Caco-2 (cell line): ENCODE measurements around a stretch of chr3.

- PRO-cap: no peak
- RRBS: no CpG with 5 or more reads among the region's 3 CpGs
These were observed 5.7 kb upstream of the ALDH1L1 start for GRCh38 chr3:126186059-126186482.

DNA sequence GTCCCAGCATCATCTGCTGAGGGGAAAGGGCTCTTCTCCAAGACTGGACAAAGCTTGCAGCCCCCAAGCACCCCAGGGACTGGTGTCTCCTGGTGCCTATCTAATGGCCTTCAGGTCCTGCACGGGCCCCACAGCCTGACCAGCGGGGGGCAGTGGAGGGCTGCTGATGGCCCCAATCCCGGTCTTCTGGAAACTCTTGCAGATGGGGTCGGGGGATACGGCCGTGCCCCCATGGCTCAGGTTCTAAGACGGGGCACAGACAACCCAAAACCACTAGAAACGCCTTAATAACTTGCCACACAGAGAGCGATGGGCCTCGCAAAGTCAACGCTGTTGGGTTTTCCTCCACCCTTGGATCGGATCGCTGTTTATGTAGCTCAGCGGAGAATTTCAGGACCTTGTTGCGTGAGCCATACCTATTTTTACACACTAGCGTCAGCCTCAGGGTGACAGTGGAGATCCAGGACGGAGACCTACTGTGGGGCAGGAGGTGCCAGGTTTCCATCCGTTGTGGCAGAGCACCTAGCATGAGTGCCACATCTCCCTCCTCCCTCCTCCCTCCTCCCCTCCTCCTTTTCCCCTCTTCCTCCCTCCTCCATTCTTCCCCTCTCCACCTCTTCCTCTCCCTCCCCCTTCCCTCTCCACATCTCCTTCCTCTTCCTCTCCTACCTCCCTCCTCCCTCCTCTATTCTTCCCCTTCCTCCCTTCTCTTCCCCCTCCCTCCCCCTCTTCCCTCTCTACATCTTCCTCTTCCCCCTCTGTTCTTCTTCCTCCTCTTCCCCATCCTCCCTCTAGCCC is 79.3 kb upstream of the ALDH1L1 start:
- PRO-cap: no peak
- RRBS: no CpG with 5 or more reads among the region's 18 CpGs

DNA sequence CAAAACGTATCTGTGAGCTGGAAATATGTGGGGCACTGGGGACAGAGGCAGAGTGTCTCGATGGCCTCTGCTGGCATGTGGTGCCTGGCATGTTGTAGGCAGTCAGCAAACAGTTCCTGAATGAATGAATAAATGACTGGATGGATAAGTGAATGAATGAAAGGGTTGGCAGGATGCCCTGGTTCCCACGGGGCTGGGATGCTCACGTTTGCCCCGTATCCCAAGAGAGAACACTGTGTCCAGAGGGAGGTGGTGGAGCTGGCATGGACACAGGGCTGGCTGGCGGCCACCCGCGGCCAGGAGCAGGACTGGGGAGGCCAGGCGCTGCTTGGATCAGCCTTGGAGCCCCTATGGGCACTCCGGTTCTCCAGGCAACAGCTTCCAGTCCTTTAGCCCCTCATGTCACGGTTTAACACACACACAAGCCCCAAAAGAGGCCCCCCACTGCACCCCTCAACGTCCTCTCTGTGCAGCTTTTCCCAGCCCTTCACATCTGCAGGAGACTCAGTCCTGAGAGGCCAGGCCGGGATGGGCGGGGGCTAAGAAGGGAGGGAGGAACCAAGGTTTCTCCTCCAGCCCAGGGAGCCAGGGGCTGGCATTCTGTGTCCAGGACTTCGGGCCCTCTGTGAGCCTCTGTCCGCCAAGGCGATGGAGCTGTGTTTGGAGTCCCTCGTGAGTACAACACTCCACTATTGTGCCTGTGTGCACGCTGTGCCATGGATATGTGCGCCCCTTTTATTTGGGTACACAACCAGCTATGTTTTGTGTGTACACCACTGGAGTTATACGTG is 86.0 kb upstream of the ALDH1L1 start:
- PRO-cap: unidirectional peak, plus-strand start at position 598 of the sequence
- RRBS: no CpG with 5 or more reads among the region's 21 CpGs

DNA sequence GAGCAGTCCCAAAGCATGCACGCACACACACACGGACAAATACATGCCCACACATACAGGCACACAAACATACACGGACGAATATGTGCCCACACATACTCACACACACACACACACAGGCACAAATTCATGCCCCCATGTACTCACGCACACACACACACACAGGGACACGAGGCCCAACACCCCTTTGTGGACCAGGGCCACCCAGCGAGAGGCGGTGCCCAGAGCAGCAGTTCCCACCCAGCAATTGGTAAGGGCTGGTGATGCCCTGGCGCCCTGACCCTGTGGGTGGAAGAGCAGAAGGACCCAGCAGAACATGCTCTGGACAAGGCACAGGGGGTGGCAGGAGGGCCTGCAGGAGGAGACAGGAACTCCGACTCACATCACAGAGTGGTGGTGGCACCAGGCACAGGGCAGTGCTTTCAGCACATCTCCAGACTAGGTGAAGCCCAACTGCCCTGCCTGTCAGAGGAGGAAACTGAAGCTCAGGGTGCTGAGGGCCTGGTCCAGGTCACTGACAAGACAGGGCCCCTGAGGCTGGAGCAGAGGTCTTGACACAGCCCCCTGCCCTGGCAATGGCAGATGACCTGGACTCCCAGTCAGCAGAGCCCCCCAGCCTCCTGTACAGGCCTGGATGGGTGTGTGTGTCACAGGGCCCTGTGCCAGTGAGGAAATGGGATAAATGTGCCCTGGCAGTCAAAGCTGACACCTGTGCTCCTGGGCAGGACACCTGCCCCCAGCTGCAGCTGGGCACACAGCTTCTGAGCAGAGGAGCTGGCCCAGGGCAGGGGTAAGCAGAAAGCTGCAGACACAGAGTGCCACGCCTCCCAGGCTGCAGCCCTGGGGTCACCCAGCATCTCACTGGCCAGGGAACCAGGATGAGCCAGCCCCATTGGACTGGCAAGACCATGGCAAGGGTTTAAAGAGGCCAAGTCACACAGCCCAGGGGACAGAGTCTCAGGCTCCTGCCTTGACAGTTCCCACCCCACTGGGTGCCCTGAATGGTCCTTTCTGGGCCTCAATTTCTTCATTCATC is 11.4 kb downstream of the KLF15 start:
- PRO-cap: no peak
- RRBS: no CpG with 5 or more reads among the region's 11 CpGs

- PRO-cap: no peak
- RRBS: no CpG with 5 or more reads among the region's 5 CpGs
These were observed 9.8 kb downstream of the KLF15 start for GRCh38 chr3:126347333-126347877.

DNA sequence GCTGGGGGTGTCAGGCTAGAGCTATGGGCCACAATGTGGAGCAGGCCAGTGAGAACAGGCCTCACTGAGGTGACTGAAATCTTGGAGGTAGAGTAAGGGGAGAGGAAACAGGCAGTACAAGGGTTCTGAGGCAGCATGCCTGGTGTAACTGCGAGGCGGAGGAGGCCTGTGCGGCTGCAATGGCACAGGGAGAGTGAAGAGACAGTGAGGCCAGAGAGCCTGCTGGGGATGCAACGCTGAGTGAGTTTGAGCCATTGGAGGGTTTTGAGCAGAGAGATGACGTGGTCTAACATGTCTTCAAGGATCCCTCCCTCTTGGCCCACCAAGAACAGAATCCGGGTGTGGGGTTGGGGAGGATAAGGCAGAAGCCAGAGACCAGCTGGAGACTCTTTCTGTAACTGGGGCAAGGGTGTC is 17.5 kb upstream of the KLF15 start:
- PRO-cap: no peak
- RRBS: no CpG with 5 or more reads among the region's 6 CpGs

- PRO-cap: no peak
- RRBS: 94% methylated on average over 6 of the region's 17 CpGs
These were observed 273 bp downstream of the CFAP100 start for GRCh38 chr3:126395048-126395316.

GRCh38 chr3:126413563-126414061 is 18.9 kb downstream of the CFAP100 start:
- PRO-cap: no peak
- RRBS: no CpG with 5 or more reads among the region's 4 CpGs

- PRO-cap: no peak
- RRBS: no CpG with 5 or more reads among the region's 17 CpGs
These were observed 34.1 kb downstream of the ZXDC start for GRCh38 chr3:126441409-126442082.

DNA sequence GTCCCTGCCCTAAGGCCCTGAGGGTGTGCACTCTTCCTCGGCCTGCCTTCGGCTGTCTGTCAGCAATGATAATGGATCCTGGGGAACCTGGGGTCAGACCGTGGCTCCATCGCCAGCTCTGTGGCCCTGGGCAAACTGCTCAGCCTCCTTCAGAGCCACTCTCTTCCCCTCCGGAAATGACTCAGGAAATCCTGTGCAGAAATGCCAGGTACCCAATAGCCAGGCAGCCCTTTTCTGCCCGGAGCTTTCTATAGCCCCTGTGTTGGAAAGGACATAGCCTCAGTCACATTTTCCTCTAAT is 11.4 kb upstream of the ZXDC start:
- PRO-cap: no peak
- RRBS: 55% methylated on average over 2 of the region's 6 CpGs

GRCh38 chr3:126732969-126733620 is 29.1 kb downstream of the CHCHD6 start:
- PRO-cap: no peak
- RRBS: no CpG with 5 or more reads among the region's 8 CpGs

DNA sequence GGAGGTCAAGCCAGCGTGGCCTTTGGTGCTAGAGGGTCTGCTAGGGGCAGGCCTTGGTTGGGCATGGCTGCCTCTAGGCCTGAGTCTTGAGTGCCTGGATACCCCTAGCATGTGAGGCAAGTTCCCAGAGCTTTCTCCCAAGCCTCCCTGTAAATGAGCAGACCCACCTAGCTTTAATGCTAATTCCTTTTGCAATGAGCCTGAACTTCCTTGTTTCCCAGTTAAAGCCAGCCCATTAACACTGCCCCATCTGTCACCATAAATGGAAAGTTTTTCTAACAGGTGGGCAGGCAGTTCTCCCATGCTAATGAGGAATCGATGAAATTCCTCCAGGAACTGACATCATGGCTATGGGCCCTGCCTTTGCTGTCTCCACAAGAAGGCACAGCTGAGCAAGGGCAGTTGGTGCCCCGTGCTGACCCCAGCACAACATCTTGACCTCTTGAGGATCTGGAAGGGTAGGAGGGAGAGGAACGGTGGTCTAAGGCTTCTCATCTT is 46.6 kb downstream of the CHCHD6 start:
- PRO-cap: bidirectional peak, plus-strand start at position 399 of the sequence, minus-strand start at position 196 of the sequence
- RRBS: no CpG with 5 or more reads among the region's 4 CpGs

DNA sequence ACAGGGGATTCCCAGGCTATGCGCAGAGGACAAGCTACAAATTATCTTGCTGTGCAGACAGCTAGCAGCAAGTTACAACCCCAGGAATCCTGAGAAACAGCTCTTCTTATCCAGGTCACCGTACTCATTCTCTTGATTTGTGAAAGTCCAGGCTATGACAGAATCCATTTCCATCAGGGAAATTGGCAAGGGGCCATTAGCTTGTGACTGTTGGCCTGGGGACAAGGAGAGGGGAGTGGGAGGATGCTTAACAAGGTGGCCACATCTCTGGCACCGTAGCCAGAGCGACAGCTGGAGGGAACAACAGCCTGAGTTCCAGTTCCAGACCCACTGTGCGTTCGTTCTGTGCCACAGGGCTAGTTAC is 45.0 kb upstream of the PLXNA1 start:
- PRO-cap: no peak
- RRBS: no CpG with 5 or more reads among the region's 6 CpGs

DNA sequence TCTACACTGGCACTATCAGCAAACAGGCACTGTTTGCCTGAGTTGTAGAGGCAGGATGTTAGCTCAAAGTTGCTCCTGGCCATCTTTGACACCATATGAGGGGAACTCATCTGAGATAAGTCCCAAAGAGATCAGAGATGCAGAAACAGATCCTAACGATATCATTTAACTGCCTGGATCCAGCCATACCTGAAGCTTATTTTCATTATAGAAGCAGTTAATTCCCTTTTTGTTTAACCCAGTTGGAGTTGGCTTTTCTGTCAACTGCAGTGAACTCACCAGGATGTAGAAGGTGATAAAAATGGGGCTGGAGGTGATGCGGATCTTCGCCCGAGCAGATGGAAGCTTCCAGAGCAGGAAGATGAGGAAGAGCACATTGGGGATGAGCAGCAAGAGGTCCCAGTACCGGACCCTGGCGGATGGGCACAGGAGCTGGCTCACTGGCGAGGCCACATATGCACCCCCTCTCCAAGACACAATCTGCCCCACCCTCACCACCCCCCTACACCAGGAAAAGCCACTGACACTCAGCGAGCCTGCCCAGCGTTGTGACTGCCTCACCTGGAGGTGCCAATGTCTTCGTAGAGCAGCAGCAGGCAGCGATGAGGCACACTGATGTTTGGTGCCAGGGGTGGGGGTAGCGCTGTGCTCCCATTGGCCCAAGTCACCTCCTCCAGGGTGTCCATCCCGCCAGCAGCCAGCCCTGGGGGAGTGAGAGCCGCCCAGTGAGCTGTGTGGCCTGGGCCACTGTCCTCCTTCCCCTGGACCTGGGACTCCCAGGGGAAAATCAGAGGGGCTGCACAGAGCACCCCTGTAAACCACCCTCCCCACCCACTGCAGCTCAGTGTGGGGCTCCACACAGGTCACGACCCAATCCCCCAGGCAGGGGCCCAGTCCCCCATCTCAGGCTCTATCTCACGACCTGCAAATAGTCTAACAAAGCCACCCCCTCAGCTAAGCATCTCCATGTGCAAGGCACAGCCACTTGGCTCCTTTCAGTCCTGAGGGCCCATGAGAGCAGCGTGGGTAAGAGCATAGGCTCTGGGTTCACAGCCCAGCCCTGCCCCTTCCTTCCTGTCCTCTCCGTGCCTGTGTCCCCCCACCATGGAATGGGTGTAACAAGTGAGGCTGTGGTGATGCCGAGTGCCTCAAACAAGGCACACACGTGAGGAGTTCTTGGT is 10.7 kb downstream of the TPRA1 start:
- PRO-cap: no peak
- RRBS: no CpG with 5 or more reads among the region's 20 CpGs

DNA sequence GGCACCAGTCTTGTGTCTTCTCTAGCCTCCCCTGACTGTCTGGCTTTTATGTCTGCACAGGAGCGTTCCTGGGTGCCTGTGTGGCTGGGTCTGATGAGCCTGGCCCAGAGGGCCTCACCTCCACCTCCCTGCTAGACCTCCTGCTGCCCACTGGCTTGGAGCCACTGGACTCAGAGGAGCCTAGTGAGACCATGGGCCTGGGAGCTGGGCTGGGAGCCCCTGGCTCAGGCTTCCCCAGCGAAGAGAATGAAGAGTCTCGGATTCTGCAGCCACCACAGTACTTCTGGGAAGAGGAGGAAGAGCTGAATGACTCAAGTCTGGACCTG is 10.2 kb downstream of the PODXL2 start:
- PRO-cap: no peak
- RRBS: no CpG with 5 or more reads among the region's 3 CpGs

DNA sequence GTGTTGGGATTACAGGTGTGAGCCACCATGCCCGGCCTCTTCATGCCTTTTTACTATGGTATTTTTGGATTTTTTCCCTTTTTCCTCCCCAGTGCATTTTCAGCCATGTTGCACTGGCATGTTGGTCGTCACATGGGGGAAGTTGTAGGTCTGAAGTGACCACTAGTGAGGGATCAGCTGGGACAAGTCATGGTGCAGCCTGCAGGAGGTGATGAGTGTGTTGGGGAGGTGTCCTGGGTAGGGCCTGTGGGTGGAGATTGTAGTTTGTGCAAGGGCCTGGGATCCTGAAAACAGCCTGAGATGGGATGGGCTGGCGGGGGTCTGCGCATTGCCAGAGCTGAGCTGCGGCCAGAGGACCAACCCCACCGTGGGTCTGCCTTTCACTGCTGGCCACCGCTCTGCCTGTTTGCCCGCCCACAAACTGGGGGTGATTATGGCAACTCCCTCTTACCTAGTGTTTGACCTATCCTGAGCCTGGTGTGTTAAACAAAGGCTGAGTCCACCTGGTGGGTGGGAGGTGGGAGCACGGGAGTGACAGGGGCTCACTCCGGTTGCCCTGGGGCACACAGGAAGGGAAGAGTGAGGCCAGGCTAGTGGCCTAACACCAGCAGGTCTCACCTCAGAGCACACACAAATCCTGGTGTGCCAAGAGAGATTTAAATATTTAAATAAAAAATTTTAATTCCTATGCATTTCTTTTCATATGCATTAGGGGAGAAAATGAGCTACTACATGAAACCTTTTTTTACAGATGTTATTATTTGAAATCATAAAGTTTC is 9.8 kb downstream of the ABTB1 start:
- PRO-cap: no peak
- RRBS: no CpG with 5 or more reads among the region's 10 CpGs

DNA sequence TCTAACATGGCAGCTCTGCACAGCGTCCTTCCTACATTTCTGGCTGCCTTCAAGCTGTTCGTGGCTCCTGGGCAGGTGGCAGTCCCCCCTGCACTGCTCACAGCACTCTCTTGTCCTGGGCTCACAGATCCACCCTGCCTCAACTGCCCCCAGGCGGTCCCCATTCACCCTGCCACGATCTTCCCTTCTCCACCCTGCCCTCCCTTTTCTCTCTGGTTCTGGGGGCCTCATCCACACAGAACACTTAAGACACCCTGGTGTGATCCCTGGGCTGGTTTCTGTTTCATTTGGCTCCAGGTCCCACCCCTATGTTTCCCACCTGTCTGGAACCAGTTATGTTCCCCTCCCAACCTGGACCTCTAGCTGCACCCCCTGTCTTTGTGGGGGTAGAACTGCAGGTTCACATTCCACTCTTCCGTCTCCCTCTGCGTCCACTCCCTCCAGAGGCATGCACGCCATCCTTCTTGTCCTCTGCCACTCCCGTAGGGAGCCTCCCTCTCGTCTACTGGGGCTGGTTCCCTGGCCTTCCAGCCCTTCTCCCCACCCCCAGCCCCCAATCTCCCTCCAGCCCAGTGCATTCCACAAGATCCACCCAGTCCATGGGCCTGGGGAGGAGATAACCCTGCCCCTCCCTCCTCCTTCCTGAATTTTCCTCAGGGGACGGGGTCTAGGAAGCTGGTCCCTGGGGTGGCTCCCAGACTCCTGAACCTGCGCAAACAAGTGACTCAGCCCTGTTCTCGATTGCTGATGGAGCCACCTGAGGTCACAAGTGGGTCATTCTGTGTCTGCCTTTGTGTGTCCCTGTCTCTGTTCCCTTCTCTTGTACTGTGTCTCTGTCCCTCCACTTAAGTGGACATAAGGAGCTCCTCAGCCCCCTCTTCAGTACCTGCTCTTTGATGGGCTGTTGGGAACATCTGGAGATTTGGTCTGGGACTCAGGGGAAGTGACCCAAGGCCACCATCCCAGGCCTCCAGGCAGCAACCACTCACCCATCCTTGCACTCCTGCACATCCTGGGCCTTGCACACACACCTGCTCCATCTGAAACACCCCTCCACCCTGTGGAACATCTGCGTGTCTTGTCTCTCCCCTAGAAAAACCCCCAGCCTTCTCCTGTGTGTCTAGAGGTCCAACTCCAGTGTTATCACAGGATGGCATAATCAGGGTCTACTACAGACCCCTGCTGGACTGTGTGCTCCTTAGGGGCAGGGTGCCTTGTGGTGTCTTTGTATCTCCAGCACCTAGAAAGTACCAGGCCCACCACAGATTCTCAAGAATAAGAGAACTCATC is 73.9 kb downstream of the ABTB1 start:
- PRO-cap: bidirectional peak, plus-strand start at position 646 of the sequence, minus-strand start at position 504 of the sequence
- RRBS: no CpG with 5 or more reads among the region's 13 CpGs

DNA sequence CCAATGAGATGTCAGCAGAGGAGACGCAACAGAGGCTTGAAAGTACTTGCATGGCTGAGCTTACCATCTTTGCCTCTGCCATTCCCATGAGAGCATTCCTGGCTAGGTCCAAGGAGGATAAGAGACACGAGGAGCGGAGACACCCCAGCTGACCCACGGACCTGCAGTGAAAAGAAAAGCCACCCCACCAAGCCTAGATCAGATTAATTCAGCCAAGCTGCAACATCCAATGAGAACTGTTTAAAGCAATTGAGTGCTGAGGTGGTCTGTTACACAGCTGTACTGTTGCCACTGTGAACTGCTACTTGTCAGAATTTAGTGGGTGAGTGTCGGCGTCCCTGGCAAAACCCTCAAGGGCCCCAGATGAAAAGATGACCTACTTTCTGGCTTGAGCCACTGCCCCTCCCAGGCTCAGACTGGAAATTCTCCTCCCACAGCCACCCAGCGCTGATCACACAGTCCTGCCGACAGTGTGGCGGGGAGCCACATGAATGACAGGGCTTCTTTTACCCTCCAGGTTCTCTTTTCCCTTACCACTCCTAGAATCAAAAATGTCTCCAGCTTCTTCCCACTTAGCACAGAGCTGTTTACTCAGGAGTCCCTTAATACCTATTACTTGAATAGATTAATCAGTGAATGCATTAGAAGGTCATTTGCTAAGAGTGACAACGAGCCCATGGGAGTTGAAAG is 26.4 kb upstream of the KBTBD12 start:
- PRO-cap: no peak
- RRBS: no CpG with 5 or more reads among the region's 10 CpGs

- PRO-cap: no peak
- RRBS: no CpG with 5 or more reads among the region's 17 CpGs
These were observed 82.2 kb downstream of the EEFSEC start for GRCh38 chr3:128235315-128236087.

GRCh38 chr3:128277224-128277879 is 124.1 kb downstream of the EEFSEC start:
- PRO-cap: no peak
- RRBS: no CpG with 5 or more reads among the region's 5 CpGs